ENCODE measurements around a stretch of chr20.

DNA sequence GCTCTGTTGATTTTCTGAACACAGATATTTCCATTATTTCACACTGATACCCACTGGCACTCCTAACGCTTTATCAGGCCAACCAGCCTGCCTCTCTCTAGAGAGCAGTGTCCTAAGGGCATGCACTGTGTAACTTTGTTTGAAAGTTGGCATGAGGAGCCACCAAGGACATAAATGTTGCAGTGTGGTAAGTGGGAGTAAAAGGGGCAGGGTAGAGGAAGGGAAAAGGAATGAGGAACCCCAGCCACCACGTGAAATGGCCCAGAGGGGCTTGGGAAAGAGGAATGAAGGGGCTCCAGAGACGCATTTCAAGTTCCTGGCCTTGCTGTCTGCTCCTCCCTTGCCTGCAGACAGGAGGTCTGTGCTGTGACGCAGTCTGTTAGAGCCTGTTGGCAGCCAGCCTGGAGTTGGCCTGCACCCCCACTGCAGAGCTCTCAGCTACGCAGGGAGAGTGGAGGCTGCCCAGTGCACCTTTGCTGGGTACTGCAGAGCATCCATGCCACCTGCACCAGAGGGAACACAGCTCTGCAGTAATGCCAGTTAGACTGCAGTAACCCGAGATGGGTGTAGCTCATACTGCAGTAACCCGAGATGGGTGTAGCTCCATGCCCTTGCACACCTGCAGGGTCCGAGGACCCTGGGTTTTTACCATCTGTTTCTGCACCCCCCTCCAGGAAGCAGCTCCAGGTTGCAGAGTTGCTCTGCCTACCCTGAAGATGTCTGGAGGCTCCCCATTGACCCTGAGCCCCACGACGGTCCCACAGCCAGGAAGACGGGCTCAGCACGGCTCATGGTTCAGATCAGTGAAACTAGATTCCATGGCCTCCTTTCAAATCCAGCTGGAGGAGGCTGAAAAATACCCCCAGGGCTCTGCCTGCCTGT lies 86.7 kb upstream of the SNAP25 start:
- PRO-cap: no peak

- PRO-cap: no peak
These were observed 63.8 kb downstream of the MKKS start for GRCh38 chr20:10370103-10370812.

GRCh38 chr20:10540460-10541177 lies 105.5 kb downstream of the SLX4IP start:
- PRO-cap: no peak

DNA sequence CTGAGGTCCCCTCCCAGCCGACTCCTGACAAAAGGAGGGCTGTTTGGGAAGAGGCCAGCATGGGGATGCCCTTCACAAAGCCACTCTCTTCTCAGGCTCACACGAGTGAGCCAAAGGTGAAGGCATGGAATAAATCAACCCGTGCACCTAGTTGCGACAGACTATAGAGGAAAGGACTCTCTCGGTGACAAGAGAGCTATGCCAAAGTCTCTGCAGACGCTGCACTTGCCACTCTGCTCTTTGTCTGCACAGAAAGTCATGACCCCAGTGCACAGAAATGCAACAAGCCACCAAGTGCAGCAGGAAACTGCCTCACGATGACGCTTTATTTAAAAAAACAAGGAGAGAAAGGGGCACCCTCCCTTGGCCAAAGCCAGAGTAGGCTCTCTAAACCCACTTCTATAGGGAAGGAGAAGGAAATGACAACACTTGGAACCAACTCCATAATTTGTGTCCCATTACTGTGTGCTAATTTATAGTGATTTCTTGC lies 21.0 kb downstream of the JAG1 start:
- PRO-cap: no peak

GRCh38 chr20:10654194-10655114 lies 19.3 kb downstream of the JAG1 start:
- PRO-cap: no peak

DNA sequence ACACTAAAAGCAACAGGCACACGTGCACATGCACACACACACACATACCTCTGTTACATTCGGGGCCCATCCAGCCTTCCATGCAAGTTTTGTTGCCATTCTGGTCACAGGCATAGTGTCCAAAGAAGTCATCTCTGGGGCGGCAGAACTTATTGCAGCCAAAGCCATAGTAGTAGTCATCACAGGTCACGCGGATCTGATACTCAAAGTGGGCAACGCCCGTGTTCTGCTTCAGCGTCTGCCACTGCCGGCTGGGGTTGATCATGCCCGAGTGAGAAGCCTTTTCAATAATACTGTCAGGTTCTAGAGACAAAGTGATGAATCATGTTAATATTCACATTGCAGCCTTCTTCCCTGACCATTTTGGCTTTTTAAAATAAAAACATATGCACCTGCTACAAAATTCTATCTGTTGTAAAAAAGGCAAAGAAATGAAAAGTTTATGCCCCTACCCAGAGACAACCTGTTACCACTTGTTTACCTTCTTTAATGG lies 15.3 kb downstream of the JAG1 start:
- PRO-cap: no peak

GRCh38 chr20:10659461-10660054 lies 14.2 kb downstream of the JAG1 start:
- PRO-cap: no peak

DNA sequence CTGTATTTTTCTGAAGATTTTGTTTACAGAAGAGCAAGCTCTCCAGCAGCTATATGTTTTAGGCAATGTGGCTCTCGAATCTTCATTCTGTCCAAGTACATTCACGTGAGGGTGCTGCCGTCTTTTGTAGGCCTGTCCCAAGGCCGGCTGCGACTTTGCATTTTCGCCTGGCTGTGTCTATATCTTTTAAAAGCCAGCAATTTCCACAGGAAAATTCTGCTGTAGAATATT lies 93.2 kb upstream of the JAG1 start:
- PRO-cap: no peak

- PRO-cap: no peak
These were observed 132.0 kb upstream of the JAG1 start for GRCh38 chr20:10805781-10806293.

DNA sequence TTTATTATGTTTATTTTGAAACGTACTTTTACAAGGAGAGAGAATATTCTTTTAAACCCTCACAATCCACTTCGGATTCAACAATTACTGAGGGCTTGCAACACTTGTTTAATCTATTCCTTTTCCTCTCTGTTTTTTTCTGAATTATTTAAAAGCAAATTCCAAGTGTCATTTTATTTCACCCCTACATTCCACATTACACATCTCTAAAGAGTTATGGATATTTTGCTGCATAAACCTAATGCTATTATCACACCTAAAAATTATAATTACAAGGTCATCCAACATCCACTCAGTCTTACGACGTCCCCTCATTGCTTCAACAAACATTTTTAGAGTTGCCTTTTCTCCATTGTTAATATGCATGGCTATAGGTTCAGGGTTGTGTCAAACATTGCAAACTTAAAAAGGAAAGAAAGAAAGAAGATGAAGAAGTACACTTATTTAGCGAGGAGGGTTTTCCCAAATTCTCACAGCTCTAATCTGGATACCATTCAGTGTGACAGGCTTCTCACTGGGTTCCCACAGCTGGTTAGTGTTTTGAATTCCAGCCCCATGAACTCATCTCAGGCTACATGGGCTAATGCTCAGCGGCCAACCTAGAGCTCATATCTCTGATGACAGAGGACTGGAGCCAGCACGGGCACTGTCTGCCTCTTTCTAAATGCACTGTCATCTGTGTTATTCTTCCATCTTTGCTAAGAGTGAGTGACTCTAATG lies 308.6 kb upstream of the JAG1 start:
- PRO-cap: no peak

GRCh38 chr20:11687561-11688236 lies 230.0 kb upstream of the BTBD3 start:
- PRO-cap: no peak

DNA sequence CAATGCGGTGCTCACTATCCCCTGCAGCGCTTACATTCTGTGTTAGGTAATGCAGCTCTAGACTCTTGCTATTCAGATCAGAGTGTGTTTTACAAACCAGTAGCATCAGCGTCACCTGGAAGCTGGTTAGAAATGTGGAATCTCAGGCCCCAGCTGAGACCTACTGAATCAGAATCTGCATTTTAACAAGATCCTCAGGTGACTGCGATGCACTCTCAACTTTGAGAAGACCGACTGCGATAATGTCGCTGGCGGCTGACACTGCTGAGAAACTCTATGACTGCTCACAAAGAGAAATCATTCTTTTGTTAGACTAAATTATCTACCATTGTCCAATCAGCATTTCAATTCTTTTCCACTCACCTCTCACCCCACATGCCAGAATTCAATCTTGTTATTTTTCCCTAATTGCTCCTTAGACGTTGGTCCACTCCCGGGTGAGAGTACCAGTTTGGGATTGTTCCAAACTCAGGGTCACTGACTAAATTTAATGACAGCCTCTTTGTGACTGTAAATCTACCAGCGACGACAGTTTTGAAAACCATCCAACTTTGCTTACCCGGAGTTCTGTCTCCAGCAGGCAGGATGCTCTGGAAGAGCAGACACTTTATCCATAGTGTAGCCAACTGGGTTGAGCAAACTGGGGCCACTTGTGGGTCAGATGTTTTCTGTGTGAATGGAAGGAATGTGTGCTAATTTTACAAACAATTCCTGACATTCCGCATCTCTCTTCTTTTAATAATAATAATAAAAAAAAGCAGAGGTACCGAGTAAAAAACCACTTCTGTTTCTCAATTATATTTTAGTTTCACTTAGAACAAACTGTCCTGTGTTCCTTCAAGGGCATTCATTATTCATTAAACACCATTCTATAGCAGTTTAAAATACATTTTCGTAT lies 140.0 kb upstream of the BTBD3 start:
- PRO-cap: no peak

GRCh38 chr20:12177480-12178080 lies 259.9 kb downstream of the BTBD3 start:
- PRO-cap: no peak

GRCh38 chr20:13272596-13273037 lies 51.5 kb downstream of the ISM1 start:
- PRO-cap: no peak

- PRO-cap: no peak
These were observed 54.3 kb upstream of the TASP1 start for GRCh38 chr20:13692970-13693494.

DNA sequence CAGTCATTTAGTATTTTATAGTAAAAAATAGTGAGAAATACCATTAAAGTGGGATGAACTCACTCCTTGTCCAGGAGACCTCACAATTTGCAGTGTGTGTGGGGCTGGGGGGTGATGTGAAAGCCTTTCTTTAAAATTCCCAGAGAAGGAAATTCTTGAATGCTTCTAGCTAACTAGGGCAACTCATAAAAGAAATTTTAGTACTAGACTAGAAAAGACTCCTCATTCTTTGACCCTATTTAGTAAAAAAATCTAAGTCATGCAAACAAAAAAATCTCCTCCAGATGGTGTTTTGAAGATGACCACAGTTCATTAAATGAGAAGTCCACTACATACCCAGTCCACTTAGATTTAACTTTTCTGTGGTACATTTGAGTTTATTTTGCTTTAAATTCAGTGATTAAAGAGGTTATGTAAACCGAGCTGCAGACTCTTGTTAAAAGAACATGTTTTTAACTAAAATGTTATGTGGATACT lies 67.5 kb downstream of the NDUFAF5 start:
- PRO-cap: no peak

DNA sequence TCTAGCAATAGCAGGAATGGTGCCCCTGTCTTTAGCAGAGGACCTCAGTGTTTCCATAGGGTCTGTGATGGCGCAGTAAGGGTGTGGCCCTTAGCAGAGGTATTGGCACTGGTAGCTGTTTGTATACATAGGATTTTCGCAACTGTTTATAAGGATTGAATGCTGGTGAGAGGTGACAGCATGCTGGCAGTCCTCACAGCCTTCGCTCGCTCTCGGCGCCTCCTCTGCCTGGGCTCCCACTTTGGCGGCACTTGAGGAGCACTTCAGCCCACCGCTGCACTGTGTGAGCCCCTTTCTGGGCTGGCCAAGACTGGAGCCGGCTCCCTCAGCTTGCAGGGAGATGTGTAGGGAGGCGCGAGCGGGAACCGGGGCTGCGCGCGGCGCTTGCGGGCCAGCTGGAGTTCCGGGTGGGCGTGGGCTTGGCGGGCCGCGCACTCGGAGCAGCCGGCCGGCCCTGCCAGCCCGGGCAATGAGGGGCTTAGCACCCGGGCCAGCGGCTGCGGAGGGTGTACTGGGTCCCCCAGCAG lies 111.2 kb downstream of the FLRT3 start:
- PRO-cap: no peak

DNA sequence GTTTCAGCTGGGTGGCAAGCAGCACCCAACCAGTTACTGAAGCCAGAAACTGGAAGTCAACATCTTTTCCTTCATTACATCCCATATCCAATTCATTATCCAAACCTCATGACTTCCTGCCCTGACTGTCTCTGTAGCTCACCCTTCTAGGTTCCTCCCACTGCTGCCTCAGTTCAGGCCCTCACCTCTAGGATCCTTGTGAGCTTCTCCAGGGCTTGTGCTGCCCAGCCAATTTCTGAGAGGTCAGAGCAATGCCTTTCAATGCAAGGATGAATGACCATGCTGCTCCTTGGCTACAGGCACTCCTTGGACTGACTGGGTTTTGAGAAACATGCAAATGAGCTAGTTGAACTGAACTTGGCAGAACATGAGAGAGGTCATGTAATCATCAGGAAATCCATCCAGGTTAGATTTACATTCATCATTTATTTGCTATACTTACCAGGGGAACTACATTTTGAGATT lies 173.5 kb downstream of the KIF16B start:
- PRO-cap: no peak

DNA sequence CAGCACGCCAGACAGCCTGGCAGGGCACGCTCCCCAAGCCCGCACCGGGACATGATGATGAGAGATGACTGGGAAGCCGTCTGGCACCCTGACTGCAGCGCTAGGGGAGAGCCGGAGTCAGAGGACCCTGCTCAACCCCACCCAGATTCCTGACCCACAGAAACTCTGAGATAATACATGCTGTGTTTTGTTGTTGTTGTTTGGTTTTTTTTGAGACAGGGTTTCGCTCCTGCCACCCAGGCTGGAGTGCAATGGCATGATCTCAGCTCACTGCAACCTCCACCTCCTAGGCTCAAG lies 42.8 kb downstream of the KIF16B start:
- PRO-cap: no peak

DNA sequence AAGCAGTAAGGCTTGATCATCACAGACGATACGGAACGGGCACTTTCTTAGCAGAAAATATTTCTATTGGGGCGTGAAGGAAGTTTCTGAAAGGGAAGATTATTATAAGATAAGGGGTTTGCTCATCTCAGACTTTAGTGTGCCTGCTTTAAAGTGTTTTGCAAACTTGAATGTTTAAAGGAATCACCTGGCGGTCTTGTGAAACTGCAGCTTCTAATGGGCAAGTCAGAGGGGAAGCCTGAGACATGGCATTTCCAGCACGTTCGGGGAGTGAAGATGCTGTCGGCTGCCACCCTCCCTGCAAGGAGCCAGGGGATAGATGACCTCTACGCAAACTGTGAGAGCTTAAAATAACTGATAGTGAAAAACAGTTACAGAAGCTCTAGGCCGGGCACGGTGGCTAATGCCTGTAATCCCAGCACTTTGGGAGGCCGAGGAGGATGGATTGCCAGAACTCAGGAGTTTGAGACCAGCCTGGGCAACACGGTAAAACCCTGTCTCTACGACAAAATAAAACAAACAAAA lies 2.2 kb upstream of the KIF16B start:
- PRO-cap: no peak

Data from neutrophil (primary cell).